Mucosa of descending colon (tissue), 1 donor: ENCODE measurements around the genes NLRP13, ZNF444, ZNF772 and ZNF587.

GRCh38 chr19:55809225-55809927 lies 22.4 kb downstream of the NLRP11 start:
- PRO-cap: no peak

GRCh38 chr19:55932067-55932510 lies at the start of gene NLRP13:
Gene NLRP13 (minus strand): TSS chr19:55932336.
- PRO-cap: no peak

GRCh38 chr19:56091748-56092106 lies 29.4 kb downstream of the ZNF787 start:
- PRO-cap: no peak

DNA sequence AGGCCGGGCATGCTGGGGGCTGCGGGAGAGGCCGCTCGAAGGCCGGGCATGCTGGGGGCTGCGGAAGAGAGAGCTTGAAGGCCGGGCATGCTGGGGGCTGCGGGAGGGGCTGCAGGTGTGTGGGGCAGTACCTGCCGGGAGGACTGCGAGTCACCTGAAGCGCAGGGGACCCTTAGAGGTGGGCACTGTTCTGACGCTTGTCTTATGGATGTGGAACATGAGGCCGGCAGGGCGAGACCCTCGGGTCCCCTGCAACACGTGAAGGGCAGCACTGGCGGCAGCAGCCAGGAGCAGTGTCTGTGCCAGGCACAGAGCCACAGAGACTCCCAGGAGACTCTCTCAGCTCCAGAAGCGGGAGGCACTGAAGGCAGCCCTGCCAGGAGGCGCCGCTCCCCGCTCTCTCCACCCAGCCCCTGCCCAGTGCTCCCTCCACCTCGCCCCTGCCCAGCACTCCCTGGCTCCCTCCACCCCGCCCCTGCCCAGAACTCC lies 13.2 kb downstream of the ZNF787 start:
- PRO-cap: no peak

DNA sequence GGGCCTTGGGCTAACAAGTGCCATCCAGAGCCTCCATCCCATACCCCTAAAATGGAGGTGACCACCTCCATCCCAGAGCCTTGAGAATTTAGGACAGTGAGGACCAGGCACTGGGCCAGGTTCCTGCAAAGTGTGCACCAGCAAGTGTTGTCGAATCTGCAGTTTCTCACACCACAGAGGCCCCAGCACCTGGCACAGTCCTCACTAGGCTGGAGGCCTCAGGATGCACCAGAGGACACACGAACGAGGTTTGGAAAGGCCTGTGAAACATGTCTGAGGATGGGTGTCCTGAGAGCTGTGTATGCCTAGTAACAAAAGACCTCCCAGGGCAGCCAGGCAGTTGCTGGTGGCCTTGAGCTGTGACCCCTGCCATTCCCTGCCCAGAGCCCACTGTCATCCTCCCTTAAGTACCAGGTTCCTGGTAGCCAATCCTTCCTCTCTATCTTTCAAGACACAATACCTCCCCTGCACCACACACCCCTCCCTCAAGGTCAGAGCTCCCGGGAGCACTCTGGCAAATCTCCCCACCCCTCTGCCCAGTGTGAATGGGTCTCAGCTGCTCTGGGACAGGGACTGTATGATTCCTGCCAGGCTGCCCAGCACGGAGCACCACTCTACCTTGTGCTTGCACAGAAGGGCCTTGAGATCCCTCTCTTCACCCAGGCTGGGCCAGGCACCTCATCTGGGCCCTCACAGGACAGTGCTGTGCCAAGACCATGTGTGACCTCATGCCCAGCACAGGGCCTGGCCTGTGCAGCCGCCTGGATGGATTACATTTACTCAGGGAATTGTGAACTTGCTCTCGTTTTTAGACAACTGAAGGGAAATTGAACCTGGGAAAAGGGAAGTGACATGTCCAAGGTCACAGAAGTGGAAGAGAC lies 2.3 kb downstream of the ZNF787 start:
- PRO-cap: no peak

GRCh38 chr19:56133786-56134374 lies 7.2 kb upstream of the ZNF444 start:
- PRO-cap: no peak

GRCh38 chr19:56140949-56141479 lies at the start of gene ZNF444:
Gene ZNF444 (plus strand): TSS chr19:56141287.
- PRO-cap: bidirectional peak, plus-strand start at chr19:56141172, minus-strand start at chr19:56140894; unidirectional peak, plus-strand start at chr19:56141286

DNA sequence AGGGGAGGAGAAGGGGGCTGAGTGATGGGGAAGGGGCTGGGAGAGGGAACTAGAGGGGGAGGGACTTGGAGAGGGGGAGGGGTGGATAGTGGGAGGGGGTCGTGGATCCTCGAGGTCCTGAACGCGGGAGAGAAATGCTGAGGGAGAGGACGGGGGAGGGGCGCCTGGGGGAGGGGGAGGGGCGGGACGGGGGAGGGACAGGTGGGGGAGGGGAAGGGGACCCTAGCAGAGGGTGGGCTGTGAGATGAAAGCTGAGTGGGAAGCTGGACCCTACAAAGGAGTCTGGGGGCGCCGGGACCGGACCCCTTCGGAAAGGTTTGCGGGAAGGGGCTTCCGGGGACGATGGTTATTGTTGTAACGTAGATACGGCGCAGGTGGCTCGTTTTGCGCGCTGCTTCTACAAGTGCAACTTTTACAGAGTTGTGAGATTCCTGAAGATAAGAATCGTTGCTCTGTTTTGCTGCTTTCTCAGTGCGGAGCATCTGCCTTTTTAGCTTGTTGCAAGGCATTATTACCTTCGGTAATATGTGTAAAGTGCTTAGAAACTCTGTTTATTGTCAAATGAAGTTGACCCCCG lies 481 bp downstream of the ZNF444 start:
- PRO-cap: no peak

GRCh38 chr19:56142834-56143609 lies 1.9 kb downstream of the ZNF444 start:
- PRO-cap: no peak

DNA sequence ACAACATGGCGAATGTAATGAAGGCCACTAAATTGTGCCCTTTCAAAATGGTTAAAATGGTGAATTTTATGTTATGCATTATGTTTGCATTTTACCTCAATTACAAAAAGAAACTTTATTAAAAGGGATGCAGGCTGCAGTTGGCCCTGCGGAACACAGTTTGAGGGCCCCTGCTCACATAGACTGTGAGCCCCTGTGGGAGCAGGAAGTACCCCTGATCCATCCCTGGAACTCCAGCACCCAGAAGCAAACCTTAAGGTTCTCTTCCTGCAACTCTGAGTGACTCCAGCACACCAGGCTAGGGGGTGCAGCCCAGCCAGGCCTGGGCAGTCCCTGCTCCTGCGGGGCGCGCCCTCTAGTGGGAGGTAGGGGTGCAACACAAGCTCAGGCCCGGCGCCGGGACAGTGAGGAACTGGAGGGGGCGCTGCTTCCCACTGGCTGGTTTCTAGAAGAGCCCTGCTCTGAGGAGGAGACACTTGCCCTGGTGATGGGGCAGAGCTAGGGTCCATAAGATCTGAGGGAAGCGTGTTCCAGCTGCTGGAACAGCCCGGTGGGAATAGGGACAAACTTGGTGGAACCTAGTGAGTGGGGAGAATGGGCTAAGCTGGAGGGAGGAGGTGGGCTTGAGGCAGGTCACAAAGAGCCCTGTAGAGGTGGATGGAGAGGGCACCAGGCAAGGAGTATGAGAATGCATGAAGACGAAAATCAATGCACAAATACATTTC lies 5.1 kb downstream of the ZSCAN5A start:
- PRO-cap: no peak

GRCh38 chr19:56321861-56322228 lies 7.2 kb upstream of the ZSCAN5A start:
- PRO-cap: no peak

GRCh38 chr19:56478239-56478594 lies 1.1 kb upstream of the ZNF667 start:
- PRO-cap: no peak

- PRO-cap: unidirectional peak, plus-strand start at chr19:56838381
These were observed 2.7 kb downstream of the PEG3 start for GRCh38 chr19:56837392-56838579.

DNA sequence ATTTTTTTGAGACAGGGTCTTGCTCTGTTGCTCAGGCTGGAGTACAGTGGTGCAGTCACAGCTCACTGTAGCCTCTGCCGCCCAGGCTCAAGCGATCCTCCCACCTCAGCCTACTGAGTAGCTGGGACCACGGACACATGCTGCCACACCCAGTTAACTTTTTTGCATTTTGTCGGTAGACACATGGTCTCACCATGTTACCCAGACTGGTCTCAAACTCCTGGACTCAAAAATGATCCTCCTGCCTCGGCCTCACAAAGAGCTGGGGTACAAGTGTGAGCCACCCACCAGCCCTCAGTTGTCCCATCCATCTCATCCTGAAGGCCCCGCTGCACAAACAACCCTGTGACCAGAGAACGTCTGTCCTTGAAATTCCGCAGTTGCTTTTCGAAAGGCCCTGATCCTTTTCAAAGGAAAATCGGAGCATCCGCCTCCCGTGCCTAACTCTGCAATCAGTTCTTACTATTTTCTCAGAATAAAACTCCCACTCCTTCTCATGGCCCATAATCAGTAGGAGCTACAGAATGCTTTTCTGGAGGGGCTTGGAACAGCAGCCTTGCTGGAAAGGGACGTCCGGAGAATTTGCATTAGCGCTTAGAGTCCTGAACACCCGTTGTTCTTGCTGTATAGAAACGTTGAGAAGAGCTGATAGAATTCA lies 138.3 kb upstream of the USP29 start:
- PRO-cap: no peak

GRCh38 chr19:57317480-57317960 lies 2.8 kb upstream of the ZNF543 start:
- PRO-cap: no peak

DNA sequence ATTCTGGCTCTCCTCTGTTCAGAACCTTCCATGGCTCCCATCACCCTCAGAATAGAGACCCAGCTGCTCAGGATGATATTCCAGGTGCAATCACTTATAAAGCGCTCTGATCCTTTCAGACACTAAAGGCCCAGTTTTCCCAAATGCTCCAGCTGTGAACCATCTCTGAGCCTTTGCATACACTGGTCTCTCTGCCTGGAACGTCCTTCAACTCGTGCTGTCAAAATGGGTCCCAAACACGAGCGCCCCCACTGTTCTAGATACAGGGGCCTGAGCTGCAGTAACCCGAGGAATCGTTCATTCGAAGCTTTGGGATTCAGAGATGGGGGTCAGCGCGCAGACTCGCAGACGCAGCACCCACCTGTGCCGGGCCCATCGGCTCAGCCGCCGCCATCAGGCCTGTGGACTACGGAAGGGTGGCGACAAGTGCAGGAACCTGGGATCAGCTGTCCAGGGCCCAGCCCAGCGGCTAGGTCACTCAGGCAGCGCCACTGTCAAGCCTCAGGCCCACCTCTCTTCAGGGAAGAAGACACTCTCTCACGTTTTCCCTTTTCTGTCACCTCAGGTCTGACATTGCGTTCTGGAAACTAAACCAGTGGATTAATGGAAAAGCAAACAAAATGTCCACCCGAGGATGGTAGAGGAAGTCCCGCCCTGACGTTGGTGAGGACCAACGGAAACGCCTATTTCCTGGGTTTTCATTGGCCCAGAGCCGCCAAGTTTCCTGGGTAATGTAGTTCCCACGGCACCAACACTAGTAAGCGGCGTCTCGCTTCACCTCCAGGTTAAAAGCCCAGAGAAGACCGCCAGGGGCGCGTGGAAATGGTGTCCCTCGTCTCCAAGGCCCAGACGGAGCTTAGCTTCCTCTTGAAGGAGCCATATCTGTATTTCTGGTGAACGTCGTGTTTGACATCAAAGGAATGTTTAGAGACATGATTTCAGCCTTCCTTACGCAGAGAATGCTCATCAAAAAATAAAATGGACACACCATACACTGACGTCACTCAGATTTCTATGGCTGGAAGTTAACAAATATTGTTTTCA lies at the start of gene ZNF772:
TSS of gene ZNF772 (minus strand) at position 651 of the 1,044 bp plus-strand sequence.
- PRO-cap: no peak

DNA sequence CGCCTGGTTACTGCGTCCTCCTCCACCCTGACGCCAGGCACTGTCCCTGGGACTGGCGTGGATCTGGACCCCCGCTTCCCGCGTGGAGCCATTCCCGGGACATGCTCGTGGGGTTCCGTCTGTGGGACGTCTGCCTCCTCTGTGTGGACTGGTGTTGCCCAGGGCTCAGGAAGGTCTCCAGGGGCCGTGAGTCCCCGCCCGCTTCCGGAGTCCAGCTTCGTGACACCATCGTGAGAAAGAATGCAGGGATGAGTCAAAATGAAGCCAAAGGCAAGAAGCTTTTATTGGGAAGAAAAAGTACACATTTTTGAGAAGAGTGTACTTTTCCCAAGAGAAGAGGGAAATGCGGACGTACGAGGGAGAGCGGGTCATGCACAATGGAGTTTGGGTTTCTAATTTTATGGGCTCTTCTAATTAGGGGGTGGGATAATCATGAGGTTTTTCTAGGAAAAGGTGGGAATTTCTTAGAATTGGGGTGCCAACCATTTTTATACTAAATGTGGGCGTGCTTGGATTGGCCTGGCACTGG lies 615 bp upstream of the ZNF550 start:
- PRO-cap: no peak

- PRO-cap: bidirectional peak, plus-strand start at chr19:57814164, minus-strand start at chr19:57814134
These were observed 803 bp downstream of the ZNF552 start for GRCh38 chr19:57813864-57814356.

- PRO-cap: unidirectional peak, plus-strand start at chr19:57849859; unidirectional peak, plus-strand start at chr19:57849908
These were observed at the start of gene ZNF587 for GRCh38 chr19:57849517-57850536. Gene ZNF587 (plus strand): TSS chr19:57849859.

DNA sequence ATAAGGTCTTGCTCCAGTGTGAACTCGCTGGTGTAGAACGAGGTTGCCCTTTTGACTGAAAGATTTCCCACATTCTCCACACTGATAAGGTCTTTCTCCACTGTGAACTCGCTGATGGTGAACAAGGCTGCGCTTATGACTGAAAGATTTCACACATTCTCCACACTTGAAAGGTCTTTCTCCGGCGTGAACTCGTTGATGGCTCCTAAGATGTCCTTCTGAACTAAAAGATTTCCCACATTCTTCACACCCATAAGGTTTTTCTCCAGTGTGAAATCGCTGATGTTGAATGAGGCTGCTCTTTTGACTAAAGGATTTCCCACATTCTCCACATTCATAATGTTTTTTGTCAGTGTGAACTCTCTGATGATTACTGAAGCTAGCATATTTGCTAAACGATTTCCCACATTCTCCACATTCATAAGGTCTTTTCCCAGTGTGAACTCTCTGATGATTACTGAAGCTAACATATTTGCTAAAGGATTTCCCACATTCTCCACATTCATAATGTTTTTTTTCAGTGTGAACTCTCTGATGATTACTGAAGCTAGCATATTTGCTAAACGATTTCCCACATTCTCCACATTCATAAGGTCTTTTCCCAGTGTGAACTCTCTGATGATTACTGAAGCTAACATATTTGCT lies 14.9 kb downstream of the ZNF814 start:
- PRO-cap: no peak